ENCODE data around the genes PRSS21 and BICDL2.

GRCh38 chr16:2816967-2817985, at the start of gene PRSS21:
TSS of gene PRSS21 (plus strand) at chr16:2817237.
- PRO-cap = no peak

DNA sequence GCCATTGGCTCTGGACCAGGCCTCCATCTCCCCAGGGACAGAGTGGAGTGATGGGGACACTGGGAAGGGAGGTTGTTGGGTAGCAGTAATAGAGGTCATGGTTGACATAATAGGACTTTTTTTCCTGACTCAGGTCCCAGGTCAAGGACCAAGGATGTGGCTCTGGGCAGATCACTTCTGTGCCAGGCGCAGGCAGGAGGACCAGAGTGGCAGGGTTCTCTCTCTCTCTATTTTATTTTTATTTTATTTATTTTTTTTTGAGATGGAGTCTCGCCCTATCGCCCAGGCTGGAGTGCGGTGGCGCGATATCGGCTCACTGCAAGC, 8.1 kb downstream of the FLYWCH2 start:
- PRO-cap = no peak

GRCh38 chr16:2903790-2904724, 7.7 kb upstream of the FLYWCH1 start:
- PRO-cap = unidirectional peak, plus-strand start at chr16:2904397

DNA sequence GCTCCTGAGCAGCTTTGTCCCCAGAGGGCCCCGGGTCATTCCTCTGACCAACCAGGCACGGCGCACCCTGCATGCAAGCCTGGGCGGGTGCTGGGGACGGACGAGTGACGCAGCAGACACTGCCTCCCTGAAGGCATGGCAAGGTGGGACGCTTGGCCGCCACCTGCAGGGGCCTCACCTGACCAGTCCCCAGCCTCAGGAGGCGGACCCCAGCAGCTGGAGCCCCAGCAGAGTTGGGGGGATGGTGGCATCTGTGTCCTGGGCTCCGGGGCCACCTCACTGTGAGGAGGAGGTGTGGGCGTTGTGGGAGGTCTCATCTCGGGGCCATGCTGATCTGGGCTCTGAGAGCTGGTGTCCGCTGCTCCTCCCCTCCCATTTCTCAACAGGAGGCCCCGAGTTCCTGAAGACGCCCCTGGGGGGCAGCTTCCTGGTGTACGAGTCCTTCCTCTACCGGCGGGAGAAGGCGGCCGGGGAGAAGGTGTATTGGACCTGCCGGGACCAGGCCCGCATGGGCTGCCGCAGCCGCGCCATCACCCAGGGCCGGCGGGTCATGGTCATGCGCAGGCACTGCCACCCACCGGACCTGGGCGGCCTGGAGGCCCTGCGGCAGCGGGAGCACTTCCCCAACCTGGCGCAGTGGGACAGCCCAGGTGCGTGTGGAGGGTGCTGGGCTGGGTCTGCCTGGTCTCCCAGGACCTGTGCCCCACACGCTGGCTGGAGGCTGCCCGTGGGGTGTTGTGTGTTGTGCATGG, 25.2 kb downstream of the FLYWCH1 start:
- PRO-cap = no peak

GRCh38 chr16:2967345-2967818, 1.8 kb upstream of the PAQR4 start:
- PRO-cap = no peak

GRCh38 chr16:3030062-3030558, 6.3 kb downstream of the THOC6 start:
- PRO-cap = no peak

GRCh38 chr16:3036390-3037360, at the start of gene BICDL2:
TSS of gene BICDL2 (minus strand) at chr16:3036944.
- PRO-cap = unidirectional peak, minus-strand start at chr16:3036933

GRCh38 chr16:3158096-3158534, 23.3 kb downstream of the ZNF213 start:
- PRO-cap = no peak

- PRO-cap = no peak
These were observed 39.1 kb downstream of the ZNF200 start for GRCh38 chr16:3195942-3196227.

- PRO-cap = no peak
These were observed 19.6 kb downstream of the ZNF200 start for GRCh38 chr16:3215334-3215685.

DNA sequence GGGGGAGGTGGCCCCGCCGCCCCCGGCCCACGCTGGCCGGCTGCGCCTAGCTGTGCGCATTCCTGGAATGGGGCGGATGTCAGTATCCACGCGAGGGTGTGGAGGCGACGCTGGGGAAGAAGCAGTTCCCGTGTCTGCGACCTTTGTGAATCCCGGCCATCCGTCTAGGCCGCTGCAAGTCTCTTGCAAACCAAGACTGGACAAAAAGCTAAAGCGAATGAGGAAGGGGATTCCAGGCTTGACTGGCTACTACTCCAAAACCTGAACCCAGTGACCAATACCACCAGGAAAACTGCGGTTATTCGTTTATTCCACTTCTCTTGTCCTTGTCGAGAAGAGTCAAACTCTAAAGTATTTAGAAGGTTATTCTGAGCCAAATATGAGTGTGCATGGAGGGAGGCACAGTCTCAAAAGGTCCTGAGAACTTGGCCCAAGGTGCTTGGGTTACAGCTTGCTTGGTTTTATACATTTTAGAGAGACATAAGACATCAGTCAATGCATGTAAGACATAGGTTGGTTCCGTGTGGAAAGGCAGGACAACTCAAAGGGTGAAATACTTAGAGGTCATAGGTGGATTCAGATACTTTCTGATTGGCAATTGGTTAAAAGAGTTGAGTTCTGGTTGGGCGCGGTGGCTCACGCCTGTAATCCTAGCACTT, 568 bp upstream of the TRAP1 start:
- PRO-cap = no peak

DNA sequence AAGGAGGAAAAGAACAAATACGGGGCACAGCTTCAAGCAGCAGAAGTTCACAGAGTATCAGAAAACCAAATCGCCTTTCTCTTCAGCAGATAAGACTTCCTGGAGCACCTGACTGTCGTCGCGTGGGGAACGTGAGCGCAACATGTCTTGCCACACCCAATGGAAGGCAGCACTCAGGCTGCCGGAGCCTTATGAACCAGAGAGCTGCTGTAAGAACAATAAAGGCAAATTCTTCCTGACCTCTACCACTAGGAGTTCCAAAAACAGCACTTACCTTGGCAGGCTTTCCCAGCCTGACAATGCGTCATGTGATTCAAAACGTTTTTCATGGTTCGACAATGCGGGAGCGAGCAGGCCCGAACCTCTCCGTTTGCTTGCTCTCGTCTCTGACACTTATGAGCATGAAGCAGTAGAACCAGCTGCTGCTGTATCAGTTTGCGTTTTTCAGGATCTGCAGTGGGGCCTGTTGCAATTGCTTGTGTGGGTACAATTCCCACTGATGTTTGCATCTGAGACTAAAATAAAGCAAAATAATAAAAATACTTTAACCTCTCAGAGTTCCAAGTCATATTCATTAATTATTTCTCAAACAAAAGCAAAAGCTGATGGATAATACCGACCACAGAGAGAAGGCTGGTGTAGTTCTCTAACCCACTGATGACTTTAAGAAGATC, 75.9 kb upstream of the TRAP1 start:
- PRO-cap = no peak

GRCh38 chr16:4077106-4077691, 39.0 kb downstream of the ADCY9 start:
- PRO-cap = no peak

DNA sequence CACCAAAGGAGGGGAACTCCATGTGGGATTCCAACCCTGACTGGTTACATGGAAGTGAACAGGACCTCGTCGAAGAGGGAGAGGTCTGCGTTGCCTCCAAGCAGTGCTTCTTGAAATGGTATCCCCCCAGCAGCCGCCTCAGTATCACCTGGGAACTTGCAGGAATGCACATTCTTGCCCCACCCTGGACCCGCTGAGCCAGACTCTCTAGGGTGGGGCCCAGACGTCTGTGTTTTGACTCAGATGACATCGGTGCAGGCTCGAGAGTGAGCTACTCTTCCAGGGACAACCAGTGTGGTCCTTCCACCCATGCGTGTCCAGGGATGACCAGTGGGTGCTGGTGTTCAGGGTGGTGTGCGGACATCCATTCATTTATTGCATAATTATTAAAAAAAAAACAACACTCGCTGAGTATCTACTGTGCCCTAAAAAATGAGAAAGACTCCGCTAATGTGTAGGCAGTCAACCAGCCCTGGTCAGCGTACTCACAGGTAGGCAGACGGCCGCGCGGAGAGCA, 30.6 kb downstream of the ADCY9 start:
- PRO-cap = no peak

DNA sequence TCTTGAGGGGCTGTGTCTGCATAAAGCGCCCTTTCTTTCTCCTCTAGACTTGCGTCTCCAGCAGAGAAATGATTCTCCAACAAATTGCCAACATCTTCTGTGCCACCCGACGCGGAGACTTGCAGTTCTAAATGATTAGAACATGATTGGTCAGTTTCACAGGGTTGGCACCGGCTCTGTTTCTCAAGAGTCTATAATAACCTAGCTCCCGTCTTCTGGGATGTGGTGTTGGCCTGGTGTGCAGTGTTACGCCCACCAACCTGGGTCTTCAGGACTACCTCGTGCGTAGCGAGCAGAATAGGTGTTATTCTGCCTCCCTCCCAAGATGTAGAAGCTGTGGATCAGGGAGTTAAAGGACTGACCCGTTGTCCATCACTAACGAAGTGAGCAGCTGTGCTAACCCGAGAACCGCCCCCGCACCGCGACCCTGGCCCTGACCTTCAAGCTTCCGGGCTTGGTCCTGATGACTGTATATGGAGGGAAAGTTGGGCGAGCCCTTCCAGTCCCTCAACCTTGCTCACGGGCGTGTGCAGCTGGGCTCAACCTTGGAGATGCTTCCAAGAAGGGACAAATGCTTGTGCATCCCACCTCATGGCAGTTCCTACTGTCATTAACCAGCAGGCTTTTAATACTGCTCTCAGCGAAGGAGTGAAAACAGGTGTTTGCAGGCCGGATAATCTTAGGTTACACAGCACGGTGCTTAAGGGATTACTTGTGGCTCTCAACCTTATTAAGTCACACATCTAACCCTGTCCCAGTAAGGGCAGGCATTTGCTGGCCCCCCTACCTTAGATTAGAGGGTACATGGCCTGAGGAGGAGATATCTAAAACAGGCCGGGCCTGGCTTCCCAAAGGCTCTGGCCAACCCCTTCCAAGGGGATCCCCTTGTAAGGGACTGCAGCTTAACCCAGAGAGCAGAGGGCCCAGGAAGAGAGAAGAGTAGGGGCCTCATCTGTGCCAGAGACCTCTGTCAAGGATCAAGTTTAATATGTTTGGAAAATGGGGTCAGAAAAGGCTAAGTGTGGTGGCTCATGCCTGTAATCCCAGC, 33.6 kb downstream of the SRL start:
- PRO-cap = no peak

DNA sequence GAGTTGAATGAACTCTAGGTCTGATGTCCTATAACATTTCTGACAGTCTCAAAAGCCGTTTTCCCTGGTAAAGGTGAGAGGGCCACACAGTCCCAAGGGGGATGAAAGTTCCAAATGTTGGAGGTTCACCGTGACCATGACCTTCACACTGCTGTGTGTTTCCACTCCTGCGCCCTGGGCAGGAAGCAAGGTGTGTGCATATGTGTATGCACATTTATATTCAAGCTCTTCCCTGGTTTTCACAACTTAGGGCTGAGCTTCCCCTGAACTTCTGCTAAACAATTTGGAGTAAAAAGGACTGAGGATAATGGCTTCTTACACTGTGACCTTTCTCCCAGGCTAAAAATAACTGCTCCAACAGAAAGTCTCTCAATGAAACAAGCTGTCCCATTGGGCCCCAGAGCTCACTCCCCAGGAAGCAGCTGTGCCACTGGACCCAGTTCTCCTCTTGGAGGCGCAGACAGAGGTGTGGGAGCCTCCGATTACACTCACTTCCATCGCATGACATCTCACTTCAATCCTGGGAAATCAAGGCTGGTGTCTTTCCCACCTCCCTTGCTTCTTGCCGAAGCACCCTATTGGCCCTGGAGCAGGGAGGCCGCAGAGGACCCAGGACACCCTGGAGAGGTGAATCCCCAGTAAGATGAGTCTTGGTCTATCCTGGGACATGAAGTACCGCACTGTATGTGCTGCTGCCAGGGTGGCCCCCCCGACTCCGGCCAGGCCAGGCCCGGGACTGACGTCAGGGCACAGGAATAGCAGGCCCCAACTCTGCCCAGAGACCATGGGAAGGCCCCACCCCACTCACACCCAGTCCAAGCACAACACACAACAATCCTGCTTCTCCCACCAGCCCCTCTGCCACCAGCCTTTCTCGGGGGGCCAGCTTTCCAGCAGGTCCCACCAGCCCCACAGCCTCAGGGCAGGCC, 29.7 kb downstream of the SRL start:
- PRO-cap = no peak

DNA sequence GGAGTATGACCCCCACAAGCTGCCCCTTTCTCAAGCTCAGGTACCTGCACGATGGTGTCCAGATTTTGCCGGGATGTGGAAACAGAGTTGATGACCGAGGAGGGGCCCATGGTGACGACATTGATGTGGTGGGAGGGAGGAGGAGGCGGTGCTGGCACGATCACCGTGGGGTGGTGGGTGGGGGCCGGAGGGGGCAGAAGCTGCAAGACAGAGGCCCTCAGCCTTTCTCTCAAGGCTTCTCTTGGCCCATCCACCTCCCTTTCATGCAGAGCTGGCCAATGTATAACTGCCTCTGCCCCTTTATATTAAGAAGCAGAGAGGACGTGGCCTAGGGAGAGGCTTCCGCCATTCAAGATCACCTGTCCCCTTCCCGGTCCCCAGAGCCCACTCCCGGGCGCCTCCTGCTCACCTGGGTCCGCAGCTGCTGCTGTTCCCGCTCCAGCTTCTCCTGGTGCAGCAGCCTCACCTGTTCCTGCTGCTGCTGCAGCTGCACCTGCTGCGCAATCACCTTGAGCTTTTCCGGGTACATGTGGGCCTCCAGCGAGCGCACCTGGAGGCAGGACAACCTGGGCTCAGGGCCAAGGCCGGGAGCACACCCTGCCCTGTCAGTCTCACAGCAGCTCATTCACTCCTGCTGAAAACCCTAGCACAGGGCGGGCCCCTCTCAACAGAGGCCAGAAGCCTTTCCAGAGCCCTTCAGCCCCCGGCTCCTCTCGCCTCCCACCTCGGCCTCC, 12.6 kb downstream of the TFAP4 start:
- PRO-cap = no peak

- PRO-cap = no peak
These were observed 604 bp downstream of the TFAP4 start for GRCh38 chr16:4272188-4272650.

- PRO-cap = unidirectional peak, minus-strand start at chr16:4288772
These were observed 15.6 kb upstream of the TFAP4 start for GRCh38 chr16:4288254-4288960.

DNA sequence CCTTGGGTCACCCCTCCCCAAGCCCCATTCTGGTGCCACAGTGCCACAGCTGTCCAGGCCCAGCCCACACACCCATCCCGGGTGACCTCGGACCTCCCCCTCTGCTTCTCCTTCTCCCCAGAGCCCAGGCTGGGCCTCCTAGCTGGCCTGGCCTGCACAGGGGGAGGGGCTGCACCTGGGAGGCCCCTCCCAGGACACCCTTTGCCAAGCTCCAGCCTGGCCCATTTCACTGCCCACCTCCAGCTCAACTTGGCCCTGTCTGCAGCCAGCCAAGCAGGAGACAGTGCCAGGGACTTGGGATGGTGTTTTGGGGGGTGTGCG, 1.6 kb downstream of the GLIS2 start:
- PRO-cap = unidirectional peak, minus-strand start at position 113 of the sequence

Data from trachea (tissue), 1 donor.